Cytotoxic T cell (primary cell): ENCODE measurements around a stretch of chr15.

DNA sequence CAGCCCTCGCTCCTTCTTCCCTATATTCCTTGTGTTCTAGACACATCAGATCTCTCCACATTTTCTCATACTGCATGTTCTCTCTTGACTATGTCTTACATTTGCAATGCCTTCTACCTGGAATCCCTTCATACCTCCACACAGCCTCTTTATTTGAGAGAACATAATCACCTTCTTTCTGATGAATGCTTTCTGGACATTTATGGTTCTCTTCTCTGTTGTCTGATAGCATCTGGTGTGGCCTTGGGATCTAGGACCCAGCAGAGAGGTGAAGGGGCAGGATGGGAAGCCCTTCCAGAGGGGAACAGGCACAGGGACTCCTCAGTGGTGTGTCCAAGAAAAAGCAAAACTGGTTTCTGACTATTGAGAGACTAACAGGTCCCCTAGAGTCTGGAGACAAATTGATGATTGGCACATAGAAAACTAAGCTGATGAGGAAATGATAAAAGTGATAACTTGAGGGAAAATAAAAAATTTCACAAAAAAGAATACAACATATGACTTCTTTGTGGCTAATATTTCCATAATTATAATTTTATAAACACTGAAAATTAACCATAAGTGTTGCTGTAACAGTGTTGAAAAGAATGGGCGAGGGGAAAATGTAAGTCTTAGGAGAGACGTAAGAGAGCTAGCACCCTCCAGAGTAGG lies 43.1 kb downstream of the ABHD2 start:
- PRO-cap, 2 experiments, result no peak in any of the 2 experiments

DNA sequence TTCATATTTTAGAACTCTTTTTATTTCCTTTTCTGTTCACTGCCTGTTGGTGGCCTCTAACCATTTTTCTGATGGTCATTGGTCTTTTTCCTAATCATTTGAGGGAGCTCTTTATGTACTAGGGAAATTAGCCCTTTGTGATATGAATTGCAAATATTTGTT lies 45.2 kb downstream of the ABHD2 start:
- PRO-cap, 2 experiments, result no peak in any of the 2 experiments

DNA sequence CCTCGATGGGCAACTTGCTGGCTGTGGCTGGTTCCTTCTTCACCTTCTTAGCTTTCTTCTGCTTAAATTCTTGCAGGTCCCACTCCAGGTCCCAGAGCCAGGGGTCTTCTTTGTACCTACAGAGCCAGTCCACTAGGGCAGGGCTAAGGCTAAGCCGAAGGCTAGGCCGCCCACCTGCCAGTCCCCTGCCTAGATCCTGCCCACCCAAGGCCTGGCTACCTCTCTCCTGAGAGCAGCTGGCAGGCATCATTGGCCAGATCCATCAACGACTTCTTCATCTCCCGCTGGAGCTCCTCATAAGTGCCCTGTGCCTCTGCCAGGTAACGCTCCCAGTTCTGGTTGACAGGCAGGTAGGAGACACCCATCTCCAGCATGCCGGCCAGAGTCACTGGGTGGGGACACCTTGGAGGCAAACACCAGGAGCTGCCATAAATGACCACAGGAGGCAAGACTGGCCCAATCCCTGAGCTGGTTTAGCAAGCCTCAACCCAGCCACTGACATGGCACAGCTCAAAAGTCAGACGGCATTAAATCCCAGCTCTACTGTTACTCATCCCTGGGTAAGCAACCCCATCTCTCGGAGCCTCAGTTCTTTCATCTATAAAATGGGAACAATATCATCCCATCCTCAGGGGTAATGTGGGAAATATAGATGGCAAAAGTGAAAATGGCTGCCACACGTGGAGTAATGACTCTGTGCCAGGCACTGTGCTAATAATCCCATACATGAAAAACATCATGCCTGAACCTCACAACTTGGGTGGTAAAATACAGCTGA lies 7.5 kb downstream of the POLG start:
- PRO-cap, 2 experiments, result no peak in any of the 2 experiments

GRCh38 chr15:89399023-89399862 lies 64.6 kb upstream of the POLG start:
- PRO-cap, 2 experiments, result no peak in any of the 2 experiments

DNA sequence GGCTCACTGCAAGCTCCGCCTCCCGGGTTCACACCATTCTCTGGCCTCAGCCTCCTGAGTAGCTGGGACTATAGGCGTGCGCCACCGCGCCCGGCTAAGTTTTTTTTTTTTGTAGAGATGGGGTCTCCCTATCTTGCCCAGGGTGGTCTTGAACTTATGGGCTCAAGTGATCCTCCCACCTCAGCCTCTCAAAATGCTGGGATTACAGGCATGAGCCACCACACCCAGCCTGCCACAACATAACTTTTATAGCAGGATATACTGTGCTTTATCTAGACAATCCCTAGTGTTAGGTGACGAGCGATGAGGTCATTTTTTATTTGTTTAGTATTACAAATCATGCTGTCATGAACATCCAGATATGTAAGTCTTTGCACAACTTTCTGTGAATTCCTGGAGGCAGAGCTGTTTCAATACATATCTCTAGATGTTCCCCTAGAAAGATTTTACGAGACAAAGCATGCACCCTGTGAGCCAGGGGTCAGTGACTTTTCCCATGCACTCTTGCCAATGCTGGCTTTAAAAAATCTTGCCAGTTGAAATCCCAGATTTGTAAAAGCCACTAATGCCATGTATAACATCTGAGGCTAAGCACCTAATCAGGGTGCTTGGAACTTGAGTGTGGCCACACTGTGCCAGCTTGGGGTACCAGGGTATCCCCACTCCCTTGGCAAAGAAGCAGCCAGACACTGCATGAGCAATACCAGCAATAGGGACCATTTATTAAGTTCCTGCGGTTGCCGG lies 1.9 kb upstream of the RHCG start:
- PRO-cap, 2 experiments, result no peak in any of the 2 experiments

DNA sequence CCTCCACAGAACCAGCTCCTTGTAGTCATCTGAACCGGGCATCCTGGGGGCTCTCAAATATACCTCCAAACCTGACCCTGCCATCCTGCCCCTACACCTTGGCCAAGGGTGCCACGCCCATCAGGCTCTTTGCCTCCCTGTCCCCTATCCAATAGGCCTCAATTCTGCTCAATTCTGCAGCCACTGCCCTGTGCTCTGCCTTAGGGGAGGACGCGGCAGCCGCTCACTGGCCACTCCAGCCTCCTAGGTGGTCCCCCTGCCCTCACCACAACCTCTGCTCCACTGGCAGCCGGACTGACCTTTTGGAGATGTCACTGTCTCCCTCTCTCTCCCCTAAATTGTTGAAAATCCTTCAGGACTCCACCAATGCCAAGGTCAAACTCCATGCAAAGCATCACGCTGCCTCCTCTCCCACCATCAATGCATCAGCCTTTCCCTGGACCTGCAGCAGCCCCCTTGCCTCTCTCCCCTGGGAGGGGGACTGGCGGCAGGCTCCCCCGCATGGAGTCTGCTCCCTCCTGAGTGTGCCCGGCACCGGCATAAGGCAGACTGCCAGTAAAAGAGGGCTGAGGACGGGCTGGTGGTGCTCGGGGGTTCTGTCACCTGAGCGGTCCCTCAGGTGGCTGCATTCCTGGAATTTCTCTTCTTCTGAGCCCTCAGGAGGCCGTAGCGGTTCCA lies 9.5 kb upstream of the ANPEP start:
- PRO-cap, 2 experiments, result no peak in any of the 2 experiments

GRCh38 chr15:90035467-90035894 lies 34.4 kb downstream of the ZNF710 start:
- PRO-cap, 2 experiments, result no peak in any of the 2 experiments

DNA sequence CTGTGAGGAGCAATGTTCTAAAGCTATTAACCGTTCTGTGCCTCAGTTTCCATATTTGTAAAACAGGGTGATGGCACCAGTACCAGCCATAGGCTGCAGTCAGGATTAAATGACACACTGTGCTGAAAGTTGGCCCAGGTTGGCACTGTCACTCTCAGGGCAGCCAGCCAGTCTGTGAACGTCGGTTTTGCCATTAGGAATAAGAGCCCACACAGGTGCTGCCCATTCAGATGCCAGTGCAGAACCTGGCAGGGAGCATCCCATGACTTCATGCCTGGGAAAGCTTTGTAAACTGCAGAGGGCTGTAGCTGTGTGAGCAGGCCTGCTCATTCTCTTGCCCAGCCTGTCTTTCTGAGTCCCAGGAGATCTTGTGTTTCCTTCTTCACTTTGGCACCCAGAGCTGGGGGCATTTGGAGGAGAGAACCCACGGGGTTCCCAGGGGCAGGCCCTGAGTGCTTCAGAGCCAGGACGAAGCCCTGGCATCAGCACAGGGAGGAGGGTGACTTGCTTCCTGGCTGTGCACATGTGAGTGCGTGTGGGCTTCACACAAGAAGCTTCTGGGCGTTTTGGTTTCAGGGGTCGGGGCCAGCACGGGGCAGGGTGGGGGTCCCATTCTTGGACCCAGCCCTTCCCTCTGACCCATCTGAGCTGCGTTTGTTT lies 47.0 kb downstream of the ZNF710 start:
- PRO-cap, 2 experiments, result no peak in any of the 2 experiments

DNA sequence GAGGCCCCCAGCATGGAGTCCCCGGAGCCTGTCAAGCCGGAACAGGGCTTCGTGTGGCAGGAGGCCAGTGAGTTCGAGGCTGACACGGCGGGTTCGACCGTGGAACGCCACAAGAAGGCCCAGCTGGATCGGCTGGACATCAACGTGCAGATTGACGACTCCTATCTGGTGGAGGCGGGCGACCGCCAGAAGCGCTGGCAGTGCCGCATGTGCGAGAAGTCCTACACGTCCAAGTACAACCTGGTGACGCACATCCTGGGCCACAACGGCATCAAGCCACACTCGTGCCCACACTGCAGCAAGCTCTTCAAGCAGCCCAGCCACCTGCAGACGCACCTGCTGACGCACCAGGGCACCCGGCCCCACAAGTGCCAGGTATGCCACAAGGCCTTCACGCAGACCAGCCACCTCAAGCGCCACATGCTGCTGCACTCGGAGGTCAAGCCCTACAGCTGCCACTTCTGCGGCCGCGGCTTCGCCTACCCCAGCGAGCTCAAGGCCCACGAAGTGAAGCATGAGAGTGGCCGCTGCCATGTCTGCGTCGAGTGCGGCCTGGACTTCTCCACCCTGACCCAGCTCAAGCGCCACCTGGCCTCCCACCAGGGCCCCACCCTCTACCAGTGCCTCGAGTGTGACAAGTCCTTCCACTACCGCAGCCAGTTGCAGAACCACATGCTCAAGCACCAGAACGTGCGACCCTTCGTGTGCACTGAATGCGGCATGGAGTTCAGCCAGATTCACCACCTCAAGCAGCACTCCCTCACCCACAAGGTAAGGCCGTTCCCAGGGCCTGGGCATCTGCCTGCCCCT lies 34.2 kb downstream of the IDH2 start:
- PRO-cap, 2 experiments, result no peak in any of the 2 experiments

- PRO-cap, 2 experiments, result no peak in any of the 2 experiments
These were observed 6.6 kb downstream of the IDH2 start for GRCh38 chr15:90095649-90096073.

DNA sequence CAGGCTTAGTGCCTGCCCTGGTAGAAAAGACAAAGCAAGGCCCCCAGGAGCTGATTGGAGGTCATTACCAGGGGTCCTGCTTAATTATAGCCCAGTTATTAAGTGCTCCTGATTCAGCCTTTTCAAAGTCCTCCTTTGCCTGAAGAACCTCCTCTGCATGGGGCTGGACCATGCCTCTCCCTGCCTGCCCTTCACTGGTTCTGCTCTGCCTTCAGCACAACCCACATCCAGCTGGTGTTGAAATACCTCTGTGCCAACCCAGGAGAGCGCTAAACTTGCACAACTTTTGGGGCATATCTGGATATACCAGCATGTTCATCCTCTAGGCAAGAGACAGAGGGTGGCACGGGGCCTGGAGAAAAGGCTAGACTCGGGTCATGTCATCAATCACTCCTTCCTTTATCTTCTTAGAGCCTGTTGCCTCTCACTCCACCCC lies 4.7 kb downstream of the SEMA4B start:
- PRO-cap, 2 experiments, result no peak in any of the 2 experiments

DNA sequence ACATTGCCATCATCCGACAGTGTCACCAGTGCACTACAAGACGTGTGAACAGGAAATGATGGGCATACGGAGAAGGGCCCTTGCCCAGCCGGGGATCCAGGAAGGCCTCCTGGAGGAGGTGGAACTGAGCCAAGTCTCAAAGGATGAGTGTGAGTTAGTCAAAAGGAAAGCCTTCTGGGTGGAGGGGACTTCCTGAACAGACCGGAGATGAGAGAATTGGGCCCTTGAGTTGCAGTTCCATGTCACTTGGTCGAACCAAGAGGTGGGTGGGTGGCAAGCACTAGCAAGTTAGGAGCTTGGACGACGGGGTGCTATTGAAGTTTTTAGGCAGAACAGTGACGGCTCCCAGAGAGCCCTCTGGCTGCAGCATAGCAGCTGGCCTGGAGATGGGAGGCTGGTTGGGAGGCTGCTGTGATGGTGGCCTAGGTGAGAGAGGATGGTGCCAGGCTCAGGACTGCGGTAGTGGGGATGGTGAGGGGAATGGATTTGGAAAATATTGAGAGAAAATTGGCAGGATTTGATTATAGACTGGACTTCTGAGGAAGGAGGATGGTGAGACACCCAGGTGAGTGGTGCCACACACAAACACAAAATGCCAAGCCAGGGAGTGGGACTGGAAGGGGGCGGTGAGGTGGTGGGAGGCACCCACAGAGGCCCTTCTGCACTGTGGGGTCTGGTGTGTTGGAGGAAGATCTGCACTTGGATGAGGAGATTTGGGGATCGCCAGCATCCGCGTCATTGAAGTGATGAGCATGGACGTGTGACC lies 8.7 kb downstream of the SEMA4B start:
- PRO-cap, 2 experiments, result no peak in any of the 2 experiments

- PRO-cap, 2 experiments, result no peak in any of the 2 experiments
These were observed 12.3 kb downstream of the SEMA4B start for GRCh38 chr15:90213143-90214138.

- PRO-cap, 2 experiments, result peak in 1 of 2 experiments; most common minus-strand start chr15:90232289 (in 1)
These were observed 1.8 kb downstream of the CIB1 start for GRCh38 chr15:90231842-90232531.

- PRO-cap, 2 experiments, result no peak in any of the 2 experiments
These were observed 6.5 kb downstream of the ZNF774 start for GRCh38 chr15:90358511-90358979.

DNA sequence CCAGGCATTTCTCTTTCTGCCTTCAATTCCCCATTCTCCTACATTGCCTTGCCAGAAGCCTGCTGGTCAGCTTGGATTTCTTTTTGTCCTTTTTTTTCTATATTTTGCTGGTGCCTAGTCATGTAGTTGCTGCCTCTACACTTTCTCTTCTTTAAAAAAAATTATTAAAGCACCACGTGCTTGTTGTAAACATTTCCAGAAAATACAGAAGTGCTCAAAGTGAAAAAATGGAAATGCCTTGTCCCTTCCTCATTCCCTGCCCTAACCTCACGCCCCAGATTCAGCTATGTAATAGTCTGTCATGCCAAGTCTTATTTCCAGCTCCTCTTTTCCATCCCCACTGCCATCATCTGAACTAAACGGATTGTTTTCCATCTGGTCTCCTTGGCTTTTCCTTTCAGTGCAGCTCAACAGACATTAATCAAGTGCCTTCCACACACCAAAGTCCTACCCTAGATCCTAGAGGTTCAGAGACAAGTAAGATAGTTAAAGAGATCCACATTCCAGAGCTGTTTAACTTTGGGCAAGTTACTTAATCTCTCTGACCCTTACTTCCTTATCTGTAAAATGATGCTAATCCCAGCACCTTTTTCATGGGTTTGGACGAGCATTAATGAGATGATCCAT lies 15.5 kb downstream of the ZNF774 start:
- PRO-cap, 2 experiments, result no peak in any of the 2 experiments

DNA sequence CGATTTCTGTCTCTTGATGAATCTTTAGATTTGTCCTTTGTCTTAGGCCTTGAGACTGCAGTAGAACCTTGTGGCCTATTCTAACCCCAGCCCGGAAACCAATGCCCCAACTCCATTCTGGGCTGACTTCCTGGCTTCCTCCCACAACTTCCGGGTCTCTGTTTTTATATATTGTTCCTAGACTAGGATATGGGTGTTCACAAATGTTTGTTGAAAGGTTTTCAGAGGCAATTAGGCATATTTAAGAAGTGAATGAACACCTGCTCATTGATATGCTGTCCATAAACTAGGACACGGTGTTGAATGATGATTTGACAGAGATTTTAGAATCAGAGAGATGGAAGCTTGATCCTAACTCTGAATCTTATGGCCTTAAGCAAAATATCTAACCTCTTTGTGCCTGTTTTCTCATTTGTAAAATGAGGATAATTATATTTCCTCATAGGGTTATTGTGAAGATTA lies 11.0 kb upstream of the IQGAP1 start:
- PRO-cap, 2 experiments, result peak in 2 of 2 experiments; most common plus-strand start position 180 of the sequence (in 1); most common minus-strand start position 103 of the sequence (in 2)

DNA sequence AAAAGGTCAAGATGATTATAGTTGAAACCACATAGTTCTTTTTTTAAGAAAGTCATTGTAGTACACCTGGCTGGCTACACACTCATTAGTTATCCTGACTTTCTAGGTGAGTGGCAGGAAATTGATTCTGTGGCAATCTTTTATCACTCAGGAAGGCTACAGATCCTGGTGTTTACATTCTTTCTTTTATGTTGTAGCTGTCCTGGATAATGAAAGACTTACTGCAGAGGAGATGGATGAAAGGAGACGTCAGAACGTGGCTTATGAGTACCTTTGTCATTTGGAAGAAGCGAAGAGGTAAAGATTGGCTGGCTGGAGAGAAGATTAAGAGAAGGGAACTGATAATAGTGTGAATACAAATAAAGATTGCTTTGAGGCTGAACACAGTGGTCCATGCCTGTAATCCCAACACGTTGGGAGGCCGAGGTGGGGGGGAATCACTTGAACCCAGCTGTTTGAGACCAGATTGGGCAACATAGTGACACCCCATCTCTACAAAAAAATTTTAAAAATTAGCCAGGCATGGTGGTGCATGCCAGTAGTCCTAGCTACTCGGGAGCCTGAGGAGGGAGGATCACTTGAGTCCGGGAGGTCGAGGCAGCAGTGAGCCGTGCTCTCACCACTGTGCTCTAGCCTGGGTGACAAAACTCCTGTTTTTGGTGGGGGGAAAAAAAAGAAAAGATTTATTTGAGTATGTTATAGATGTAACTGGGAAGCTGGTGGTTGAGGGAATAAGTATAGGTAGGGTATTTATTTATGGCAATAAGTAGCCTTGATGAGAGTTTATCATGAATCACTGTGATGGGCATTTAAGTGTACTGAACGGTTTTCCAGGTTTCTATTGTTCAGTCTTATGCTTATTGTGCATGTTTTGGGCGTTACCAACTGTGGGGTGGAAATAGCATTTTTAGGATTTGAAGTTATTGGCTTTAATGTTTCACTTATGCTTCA lies 2.8 kb downstream of the IQGAP1 start:
- PRO-cap, 2 experiments, result peak in 1 of 2 experiments; most common plus-strand start position 524 of the sequence (in 1)

DNA sequence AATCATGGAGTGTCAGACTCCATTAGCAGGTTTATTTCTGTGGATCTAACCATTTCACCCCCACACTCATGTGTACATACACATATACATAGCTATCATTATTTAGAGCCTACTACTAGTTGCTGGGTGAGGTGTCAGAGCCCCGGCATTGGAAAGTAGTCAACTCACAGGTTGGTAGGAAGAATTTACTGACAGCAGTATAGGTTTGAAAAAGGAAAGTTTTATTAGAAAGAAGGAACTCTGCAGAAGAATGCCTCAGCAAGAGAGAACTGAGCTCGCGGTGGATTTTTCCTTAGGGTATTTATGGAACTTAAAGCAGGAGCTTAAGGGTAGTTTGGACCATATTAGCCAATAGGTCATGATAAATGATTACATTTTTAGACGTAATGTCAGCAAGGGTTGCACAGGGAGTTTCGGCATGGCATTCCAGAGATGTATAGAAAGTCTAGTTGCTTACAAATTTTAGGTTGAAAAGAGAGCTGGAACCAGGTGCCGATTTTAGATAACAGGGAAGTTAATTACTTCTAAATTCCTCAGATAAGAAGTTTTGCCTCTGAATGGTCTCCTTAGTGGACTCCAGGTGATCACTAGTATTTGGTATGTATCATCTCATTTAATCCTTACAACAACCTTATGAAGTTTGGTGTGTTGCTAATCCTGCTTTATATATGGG lies 25.3 kb downstream of the IQGAP1 start:
- PRO-cap, 2 experiments, result no peak in any of the 2 experiments

- PRO-cap, 2 experiments, result no peak in any of the 2 experiments
These were observed 26.6 kb downstream of the IQGAP1 start for GRCh38 chr15:90414741-90415010.